PC-3 (cell line): ENCODE measurements around the genes CBR3, MORC3 and TTC3.

DNA sequence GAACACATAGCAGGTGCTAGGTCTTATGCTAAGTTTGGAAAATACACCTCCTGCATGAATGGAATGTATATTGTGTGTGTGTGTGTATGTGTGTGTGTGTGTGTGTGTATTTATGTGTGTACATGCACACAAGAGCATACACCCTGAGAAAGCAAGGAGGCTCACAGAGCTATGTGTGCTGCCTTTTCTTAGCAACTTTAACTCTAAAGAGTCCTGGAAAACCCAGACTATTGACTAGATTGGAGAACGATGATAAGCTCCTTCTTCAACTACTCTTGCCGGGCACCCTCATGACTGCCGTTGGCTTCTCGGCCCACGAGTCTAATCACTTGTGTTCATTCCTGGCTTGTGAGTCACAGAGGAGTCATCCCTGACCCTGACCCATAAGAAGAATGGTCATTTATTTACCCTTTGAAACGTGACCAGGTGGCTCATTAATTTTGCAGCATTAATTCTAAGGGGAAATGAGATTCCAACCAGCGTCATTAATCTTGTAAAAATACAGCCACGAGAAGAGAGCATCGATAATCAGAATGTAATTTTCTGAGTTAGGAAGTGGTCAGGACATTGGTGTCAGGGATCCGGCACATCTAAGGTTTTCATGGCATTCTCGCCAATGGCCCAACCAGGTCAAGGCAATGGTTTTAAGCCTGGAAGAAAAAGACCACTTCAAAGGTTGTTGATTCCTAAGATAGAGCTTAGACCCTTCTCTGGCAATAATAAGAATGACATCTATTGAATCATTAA lies 183.5 kb upstream of the RUNX1 start:
- RAMPAGE, long total RNA = no peak

DNA sequence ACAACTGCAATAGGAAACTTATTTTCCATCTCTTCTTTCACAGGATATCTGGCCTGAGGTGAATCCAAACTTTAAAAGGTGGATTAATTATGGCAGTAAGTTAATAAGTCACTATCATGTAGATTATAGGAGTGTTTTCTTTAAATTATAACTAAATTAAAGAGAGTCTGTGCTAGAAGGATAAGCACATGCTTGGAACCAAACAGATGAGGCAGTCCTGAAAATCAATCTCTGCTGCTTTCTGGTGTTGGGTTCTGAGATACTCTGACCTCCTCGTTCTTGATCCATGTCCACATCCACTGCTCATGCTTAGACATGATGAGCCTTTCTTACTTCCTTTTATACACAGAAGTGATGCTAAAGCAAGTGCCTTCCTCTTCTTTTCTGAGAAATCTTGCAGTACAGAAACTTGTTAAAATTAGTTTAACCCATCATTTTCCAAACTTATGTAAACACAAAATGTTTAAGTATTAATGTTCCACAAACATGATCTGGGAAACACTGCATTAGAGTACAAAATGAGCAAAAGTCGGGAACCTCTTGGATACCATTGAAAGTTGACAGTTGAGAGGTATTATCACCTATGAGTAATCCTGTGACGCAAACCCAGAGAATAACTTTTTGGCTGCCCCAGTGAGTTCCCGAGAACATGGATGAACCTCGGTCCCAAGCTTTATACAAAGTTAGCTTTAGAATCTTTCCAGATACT lies 429.1 kb upstream of the RUNX1 start:
- RAMPAGE, long total RNA = no peak

DNA sequence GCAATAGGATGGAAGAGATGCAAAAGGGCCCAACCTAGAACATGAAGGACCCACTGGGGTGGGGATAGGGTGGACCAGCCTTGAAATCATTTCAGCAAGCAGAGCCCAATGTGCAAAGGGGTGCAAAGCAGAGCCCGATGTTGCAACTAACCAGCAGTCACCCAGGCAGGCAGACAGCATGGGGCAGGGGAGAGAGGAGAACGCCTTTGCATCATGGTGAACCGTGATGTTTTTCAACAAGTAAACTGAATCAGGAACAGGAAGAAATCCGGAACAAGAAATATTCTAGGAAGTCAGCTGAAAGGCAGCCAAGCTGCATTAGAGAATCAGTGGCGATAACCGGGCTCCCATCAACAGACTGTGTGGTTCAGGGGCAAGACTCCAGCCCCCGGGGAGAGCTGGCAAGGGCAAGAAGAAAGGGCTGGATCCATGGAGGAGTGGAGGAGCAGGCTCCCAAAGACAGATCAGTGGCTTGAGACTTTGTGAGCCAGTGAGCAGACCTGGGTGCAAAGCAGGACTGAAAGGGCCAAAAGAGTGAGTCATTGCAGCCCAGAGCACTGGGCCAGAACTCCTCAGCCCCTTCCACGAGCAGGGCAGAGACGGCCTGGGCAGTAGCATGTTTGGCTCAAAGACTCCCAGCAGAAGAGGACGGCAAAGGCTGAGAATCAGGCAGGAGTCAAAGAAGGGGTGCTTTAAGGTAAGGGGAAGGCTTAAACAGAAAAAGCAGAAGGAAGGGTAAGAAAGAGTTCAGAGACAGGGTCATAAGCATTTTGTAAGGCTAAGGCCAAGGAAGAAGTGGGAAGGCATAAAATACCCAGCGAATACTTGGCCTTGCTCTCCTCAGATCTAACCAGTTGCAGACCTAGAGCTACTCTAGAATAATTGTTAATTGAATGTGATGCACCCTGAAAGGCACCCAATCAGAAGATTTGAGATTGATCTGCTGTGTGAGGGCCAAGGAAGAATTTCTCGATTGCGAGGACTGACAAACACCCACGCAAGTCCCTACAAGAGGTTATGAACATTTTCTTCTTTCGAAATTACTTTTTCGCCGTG lies 155.0 kb downstream of the SETD4 start:
- RAMPAGE, long total RNA = no peak

GRCh38 chr21:36070819-36071498 lies 1.1 kb downstream of the CBR1 start:
- RAMPAGE, long total RNA = no peak

GRCh38 chr21:36135014-36135346 lies at the start of gene CBR3:
Gene CBR3 (plus strand): TSS chr21:36135079.
- RAMPAGE, long total RNA = no peak

- RAMPAGE, long total RNA = no peak
Measured at GRCh38 chr21:36150165-36151059, 6.2 kb upstream of the DOP1B start.

- RAMPAGE, long total RNA = no peak
Measured at GRCh38 chr21:36277814-36278484, 42.0 kb upstream of the MORC3 start.

DNA sequence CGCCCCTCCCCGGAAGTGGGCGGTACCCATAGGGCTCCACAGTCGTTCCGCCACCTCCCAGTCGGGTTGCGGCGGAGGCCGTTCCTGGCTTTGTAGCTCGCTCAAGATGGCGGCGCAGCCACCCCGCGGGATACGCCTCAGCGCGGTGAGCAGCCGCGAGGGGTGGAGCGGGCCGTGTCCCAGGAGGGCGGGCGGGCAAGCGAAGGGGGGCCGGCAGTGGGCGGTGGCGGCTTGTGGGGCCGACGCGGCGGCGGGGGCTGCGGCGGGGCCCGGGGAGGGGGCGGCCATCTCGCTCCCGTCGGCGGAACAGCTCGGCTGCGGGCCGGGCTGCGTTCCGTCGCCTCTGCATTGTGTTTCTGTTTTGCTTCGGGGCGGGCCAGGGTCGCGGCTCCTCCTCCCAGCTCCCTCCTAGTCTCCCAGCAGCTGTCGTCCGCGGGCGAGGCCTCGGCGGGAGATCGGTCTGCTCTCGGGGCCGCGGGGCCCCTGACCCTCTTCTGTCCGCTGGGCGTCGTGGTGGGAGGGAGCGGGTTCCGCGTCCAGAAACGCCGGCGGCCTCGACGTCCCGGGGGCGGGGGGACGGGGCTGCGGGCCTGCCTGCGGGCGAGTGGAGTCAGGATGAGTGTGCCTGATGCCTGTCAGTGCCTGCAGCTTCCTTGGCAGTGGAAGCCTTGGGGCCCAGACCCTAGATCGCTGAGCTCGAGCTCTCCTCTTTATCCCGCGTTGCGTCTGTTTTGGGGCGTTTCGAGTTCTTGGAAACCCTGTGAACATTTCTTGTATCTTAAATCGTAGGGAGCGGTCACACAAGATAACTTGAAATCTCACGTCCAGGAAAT lies at the start of gene MORC3:
Gene MORC3 (plus strand): TSS at position 39 of the 833 bp plus-strand sequence.
- RAMPAGE, long total RNA = start-site peak on the plus strand centred at position 69 of the sequence, 43 bp wide, 51 and 21 reads in 2 replicates

DNA sequence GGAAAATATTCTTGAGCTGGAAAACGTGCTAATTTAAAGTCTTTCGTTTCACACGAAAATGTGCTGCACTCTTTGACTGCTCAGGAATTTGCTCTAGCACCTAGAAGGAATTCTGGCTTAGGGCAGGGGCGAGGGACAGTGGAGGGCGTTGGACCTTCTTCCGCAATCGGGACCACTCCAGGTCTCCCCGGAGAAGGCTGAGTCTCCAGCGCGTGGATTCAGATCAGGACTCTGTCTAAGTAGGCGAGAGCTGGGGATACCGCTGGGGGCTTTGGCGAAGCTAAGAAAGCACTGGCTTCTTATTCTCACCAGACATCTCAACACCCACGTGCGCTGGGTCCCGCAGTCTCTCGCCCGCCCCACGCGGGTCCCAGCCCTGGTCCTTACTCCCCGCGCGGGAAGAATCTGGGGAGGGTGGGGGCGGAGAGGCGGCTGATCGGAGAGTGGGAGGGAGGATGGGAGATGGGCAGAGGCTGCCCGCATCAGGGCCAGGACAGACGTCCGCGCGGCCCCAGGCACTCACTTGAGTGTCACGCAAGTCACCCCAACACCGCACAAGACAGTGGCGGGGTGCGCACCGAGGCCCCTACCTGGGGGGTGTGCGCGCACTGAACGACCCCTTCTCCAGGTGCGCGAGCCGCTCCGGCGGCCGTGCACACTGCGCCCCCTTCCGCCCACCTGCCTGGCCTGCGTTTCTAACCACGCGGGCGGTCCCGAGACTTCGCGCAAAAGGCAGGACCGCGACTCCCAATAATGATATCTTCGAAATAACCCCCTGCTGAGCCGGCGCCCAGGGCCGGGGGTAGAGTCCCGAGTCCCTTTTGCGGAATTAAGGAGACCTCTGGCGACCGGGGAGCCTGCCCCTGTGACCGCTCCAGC lies 6.1 kb upstream of the SIM2 start:
- RAMPAGE, long total RNA = no peak

DNA sequence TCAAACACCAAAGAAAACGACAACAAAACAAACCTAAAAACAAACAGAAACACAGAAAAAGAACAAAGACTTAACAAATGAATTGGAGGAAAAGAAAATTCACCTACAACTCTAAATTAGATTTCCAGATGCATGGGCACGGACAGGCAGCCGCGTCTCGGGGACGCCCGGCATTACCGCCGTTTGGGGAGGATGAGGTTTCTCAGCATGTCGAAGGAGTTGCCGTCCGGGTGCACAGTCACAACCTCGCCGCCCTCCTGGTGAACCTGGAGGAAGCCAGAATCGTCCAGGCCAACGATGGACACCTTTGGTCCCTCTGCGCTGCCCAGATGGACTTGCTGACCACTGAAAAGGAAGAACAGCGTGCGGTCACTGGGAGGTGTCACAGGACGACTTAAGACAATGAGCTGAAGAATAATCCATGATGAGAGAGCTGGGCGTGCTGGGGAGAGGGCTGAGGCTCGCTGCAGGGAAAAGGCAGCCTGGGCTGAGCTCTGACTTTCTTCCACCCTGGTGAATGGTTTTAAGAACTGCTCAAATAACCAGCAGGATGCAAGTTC lies 55.2 kb downstream of the SIM2 start:
- RAMPAGE, long total RNA = no peak

DNA sequence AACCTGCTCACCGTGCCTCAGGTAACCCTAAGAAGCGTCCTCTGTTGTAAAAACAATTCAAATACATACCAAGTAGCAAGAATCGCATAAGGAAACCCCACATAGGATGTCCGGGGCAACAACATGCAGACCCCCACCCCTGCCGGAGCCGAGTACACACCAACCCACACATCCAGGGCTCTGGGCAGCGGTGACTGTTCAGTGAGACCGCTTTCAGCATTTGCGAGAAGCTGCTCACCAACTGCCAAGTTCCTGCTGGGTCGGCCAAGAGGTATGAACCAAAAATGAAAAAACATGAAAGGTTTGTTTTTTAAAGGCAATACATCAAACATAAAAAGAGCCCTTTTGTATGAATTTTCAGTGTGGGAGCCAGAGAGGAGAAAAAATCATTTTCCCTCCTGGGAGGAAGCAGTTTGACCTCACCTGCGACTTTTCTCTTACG lies 92.2 kb downstream of the SIM2 start:
- RAMPAGE, long total RNA = no peak

GRCh38 chr21:37072950-37073600 lies at the start of gene TTC3:
Gene TTC3 (plus strand): TSS chr21:37073254.
- RAMPAGE, long total RNA = start-site peak on the minus strand at chr21:37073017-37073069, 37 and 109 reads in 2 replicates

DNA sequence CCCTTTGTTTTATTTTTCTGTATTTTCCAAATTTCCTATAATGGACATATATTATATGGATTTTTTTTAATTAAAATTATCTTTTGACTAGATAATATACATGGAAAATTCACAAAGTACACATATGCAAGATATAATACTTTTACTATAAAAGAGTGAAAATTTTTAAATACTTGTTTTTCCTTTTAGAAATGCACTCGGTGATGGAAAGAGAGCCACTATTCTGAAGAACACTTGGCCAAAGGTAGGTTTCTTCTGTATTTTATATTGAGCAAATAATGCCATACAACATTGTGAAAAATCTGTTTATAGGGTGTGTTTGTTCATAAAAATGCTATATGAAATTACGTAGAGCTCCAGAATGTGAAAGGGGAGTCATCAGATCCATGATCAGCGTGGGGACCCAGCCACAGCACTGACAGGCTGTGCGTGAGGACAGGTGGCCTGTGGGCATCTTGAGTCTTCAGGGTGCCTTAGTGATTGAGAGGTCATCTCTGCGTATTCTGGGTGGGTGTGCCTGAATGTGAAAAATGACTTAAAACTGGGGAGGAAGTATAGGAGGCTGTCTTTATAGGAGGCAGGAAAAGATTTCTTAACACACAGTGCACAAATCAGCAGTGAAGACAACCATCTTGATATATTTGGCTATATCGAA lies 35.3 kb downstream of the TTC3 start:
- RAMPAGE, long total RNA = no peak

DNA sequence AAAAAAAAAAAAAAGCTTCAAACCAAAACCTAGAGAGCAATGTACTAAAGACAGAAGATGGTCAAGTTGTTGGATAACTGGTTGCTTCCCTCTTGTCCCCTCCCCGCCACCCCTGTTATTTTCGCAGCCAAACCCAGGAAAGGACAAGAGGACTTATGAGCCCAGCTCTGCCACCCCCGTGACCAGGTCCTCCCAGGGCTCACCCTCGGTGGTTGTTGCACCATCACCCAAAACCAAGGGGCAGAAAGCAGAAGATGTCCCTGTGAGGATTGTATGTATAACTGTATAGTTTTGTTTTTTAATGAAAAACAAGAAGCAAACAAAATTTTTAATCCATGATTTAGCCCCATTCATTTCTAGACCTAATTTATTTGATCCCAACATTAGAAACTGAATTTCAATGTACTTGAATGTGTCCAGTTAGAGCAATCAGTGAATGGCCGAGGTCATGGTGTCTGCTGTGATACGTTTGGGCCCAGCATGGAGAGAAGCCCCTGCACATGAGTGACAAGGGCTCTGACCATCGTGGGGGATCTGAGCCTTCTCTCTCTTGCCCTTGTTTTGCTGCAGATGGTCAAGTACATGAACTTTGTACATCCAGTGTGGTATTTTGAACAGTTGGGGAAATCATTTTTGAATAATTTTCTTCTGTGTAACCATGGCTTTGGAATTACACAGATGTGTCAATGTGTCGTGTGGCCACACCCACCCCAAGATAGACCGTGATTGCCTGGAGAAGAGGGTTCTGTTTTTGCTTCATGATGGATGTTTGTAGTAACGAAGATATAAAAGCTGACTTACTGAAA lies 69.2 kb downstream of the VPS26C start:
- RAMPAGE, long total RNA = no peak

DNA sequence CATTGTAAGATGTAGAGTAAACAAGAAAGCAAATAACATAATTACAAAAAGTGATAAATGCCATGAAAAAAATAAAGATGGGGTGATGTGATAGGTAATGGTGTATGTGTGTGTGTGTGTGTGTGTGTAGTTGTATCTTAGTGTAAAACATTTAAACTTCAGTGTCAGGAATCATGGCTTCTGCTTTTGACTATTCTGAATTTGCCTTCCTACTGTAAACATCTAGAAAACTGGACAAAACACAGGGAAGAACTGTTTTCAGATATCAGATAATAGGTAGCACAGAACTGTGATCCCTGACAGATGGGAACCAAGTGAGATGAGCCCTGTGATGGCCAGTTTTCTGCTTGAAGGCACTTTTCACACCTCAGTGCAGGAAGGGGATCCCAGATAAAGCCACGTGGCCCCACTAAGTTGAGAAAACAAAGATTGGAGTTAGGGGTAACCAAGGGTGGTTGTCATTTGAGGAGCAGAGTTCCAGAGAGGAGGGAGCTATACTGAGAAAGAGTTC lies 17.2 kb downstream of the DYRK1A start:
- RAMPAGE, long total RNA = no peak

- RAMPAGE, long total RNA = no peak
Measured at GRCh38 chr21:37387848-37388291, 21.3 kb downstream of the DYRK1A start.

DNA sequence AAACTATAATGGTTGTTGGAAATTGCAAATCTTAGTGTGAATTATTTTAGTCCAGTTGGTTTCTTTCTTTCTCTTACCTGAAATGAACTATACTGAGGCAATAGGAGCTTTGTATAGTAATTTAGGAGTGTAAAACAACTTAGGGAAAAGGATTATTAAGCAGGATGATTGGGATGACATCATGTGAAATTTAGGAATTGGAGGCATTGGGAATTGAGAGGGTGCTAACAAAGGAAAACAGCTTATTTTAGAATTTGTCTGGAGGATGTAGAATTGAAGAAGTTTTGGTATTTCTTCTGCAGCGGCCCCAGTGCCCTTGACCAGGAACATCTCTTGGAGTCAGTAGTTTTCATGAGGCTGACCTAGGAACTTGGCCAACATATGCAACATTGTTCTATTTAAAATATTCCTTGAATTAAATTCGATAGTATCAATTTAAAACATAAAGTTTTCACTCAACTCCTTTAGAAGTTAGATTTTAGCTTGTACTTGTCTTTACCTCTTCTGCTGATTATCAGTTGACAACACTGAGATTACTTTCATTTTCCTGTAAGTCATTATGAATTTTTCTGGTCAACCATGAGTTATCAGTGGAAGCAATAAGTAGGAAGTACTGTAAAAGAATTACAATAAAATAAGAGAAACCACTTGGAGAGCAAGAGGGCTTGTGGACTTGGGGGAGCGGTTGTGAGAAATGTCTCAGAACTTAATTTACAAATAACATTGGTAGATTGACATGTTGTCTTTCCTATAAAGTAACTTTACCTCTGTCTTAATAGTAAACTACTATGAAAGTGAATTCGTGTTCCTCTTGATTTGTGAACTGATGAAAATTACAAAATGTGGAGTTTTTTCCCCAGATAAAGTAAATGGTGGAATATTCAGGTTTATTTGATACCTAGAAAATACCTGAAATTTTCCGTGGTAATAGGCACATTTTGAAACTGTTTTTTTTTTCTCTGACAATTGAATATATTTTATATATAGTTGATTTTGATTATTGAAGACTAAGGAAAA lies 52.9 kb downstream of the DYRK1A start:
- RAMPAGE, long total RNA = no peak

DNA sequence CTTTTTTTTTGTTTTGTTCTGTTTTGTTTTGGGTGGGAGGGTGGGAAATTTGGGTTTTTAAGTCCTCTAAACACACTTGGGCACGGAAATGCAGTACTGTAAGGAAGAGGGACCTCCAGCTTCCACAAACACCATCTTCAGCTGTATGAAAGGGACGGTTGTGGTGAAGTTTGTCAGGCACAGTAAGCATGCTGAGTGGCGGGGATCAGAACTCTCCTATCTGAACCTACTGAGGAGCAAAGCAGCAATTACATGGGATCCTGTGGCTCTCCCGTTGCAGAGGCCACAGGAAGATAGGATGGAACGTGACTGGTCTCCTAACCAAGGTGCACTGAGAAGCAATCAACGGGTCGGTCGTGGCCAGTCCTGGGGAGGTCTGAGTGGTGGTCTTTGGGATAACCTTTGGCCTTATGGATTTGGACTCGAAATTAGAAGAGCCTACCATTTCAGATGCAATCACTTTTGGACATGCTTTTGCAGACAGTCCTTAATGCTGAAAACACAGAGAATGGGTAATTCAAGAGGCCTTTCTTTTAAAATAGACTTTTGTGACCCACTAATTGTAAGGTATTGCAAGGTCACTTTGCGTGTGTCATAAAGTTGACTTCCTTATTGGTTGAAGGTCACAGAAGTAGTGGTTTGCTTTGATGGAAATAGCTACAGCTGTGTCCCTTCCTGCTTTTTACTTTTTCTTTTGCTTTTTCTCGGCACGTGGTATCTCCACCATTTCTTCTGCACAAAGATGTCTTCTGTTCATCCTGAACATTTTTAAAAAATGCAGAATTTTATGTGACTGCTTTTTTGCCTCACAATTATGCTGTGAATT lies 146.6 kb downstream of the DYRK1A start:
- RAMPAGE, long total RNA = no peak

- RAMPAGE, long total RNA = no peak
Measured at GRCh38 chr21:37563040-37563276, 196.4 kb downstream of the DYRK1A start.

- RAMPAGE, long total RNA = no peak
Measured at GRCh38 chr21:37564324-37564911, 197.8 kb downstream of the DYRK1A start.